ENCODE data around the gene PTPN18.

DNA sequence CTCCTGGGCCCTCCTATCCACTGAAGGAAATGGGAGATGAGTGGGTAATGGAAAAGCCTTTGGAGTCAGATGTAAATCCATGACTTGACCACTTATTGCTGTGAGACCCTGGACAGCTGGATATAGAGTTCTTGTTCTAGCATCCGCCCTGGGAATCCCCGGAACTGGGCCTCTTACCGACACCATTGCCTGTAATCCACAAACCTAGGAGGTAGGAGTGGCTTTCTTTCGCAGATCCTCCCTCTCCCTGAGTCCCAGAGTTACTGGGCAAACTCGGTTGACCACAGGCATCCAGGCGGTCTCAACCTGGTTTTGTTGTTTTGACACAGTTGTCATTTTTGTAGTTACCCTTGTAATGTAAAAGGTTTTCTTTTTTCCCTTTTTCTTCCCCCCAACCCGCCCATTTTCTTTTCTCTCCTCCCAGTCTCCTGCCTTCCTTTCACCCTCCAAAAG, 45.5 kb downstream of the PROC start:
- PRO-cap = no peak

- PRO-cap = unidirectional peak, plus-strand start at chr2:127527472
Measured at GRCh38 chr2:127527070-127527781, 937 bp upstream of the IWS1 start.

DNA sequence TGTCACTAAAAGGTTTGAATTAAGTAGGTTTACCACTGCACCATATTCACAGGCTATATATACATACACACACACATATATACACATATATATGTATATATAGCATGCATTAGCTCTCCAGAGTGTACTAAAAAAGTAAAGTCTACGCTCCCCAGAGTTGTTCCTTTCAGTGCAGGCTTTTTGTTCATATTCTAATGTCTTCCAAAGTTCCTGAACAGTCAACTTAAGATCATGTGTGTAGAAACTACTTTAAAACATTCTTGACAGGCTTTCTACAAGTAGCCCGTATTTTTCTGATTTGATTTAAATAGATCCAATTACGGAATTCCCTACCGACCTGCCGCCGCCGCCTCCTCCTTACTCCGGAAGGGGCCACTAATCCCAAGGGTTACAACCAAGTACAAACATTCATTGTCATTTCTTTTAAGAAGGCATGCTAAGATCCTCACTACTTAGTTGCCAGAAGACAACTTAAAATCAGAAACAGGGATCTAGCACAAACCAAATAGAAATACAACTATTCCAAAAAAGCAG, 915 bp downstream of the WDR33 start:
- PRO-cap = no peak

GRCh38 chr2:127901718-127902062, 15.9 kb upstream of the AMMECR1L start:
- PRO-cap = no peak

- PRO-cap = no peak
Measured at GRCh38 chr2:128196244-128196931, 105.4 kb downstream of the UGGT1 start.

DNA sequence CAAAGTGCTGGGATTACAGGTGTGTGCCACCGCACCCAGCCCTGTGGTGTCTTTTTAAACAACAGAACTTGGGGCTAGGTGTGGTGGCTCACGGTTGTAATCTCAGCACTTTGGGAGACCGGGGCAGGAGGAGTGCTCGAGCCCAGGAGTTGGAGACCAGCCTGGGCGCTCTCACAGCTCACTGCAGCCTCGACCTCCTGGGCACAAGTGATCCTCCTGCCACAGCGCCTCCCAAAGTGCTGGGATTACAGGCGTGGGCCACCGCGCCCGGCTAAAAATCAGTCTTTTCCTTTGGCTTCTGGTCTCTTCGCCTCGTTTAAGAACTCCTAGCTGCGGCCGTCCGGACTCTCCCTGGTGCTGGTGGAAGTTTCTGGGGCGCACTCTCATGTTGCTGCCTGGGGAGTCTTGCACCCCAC, 86.1 kb downstream of the HS6ST1 start:
- PRO-cap = no peak

DNA sequence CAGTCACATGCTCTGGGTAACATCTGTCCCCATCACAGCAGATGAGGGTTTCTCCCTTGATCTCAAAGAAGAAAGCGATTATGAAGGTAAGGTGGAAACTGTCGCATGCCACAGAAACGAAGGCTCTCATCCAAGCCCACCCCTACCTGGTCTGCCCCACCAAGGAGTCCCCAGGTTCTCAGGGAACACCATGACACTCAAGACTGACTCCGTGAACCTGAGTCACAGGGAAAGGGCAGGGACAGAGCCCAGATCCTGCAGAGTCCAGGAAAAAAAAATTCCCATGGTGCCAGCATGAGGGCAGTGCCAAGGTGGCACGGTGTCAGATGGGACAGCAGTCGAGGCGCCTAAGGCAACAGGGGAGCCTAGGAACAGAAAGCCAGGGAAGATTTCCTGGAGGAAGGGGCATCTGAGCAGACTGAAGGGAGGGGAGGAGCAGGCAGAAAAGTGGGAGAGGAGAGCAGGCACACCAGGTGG, 4.5 kb downstream of the HS6ST1 start:
- PRO-cap = no peak

GRCh38 chr2:128321535-128322792, 3.3 kb upstream of the HS6ST1 start:
- PRO-cap = unidirectional peak, plus-strand start at chr2:128322055; bidirectional peak, plus-strand start at chr2:128322407, minus-strand start at chr2:128322372; unidirectional peak, minus-strand start at chr2:128322638

DNA sequence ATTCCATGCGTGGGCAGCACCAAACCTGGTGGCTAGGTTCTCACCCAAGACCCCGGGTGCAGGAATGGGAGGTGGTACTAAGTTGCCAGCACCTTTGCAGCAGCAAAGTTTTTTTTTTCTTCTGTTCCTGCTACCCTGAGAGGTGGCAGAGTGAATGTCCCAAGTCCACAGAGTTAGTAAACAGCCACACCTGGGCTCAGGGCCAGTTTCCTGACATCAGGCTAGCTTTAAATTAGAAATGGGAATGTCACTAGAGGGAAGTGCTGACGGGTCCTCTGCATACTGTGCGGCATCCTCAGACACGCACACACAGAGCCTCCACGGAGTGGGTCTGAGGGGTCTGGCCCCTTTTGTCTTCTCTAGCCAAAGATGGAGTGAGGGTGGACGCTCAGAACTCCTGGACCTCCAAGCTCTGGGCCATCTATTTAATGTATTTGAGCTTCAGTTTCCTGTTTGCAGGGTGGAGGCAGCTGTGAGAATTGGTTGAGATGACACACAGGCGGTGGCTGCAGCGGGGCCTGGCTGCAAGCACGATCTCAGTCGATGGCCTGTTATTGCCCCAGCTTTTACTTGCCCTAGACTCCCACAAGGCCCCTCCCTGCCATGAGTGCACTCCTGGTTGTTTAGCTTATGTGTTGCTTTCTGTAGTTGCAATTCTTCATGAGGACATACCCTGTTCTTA, 751.3 kb upstream of the HS6ST1 start:
- PRO-cap = no peak

DNA sequence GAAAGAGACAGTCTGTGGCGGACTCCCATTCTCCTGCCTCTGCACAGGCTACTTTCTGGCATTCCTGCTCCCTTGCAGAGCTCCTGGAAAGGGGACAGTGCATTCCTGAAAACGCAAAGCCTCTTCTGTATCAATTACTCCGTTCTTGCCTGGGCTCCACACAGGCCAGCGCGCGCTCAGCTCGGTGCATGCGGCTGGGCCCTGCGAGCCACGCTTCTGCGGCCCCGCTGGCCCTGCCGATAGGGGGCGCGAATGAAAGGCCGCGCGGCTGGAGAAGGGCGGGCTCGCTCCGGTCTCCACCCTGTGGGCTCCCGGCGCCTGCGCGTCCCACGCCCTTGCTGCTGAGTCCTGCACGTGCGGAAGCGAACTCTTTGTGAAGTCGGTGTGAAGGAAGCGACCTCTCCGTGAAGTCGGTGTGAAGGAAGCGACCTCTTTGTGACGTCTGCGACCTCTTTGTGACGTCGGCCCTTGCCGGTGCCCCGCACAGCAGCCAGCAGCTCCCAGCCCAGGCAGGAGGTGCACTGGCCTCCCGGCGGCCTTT, 392.1 kb upstream of the RAB6C start:
- PRO-cap = no peak

GRCh38 chr2:130194906-130195429, 3.3 kb downstream of the TUBA3E start:
- PRO-cap = no peak

DNA sequence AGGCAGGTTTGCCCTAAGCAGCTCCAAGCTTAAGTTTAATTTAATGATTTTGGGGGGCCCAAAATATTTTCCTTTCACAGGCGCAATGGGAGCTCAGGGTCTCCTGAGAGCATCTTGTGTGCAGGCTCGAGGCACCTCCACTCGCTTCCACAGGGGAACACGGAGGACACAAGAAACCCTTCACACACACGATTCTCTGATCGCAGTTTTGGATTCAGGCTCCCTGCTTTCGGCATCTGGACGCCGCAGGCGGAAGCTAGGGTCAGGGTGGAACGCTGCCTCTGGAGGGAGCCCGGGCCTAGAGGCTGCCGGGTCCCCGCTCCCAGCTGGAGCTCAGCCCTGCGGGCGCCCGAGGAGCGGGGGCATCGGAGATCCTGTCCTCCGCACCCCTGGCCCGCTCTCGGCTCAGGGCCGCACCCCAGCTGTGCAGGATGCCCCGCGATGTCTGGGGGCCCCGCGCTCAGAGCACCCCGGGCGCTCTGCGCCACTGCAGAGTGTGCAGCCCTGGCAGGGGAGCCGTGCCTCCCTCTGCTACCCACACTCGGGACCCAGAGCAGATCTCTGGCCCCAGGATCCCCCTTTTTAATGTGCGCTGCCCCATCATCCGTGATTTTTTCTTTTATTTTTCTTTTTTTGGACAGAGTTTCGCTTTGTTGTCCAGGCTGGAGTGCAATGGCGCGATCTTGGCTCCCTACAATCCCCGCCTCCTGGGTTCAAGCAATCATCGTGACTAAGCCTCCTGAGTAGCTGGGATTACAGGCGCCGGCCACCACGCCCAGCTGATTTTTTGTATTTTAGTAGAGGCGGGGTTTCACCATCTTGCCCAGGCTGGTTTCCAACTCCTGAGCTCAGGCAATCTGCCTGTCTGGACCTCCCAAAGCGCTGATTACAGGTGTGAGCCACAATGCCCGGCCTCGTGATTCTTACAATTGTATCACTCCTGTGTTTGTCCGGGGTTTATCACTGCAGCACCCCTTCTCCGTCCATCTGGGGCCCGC, 54.8 kb upstream of the TUBA3E start:
- PRO-cap = no peak

DNA sequence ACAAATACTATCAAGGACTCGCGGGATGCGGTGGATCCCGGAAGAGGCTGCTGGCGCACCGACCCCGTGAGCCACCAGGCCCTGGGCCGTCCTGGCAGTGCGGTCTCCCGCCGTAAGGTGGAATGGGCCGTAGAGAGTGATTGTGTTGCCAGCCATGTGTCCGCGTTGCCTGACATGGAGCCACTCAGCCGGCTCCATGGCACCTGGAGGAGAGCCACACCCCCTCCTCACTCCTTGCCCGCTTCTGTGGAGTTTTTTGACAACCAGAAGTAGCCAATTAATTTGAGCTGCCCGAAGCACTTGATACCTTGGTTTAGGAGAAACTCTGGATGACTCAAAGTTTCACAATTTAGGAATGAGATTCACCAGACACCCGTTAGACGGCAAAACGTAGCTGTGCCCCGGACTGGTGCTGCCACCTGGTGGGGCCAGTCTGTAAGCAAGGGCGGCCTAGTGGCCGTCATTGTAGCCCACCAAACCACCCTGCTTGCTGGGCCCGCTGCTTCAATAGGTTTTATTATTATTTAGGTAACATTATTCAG, 9.6 kb downstream of the CCDC115 start:
- PRO-cap = no peak

DNA sequence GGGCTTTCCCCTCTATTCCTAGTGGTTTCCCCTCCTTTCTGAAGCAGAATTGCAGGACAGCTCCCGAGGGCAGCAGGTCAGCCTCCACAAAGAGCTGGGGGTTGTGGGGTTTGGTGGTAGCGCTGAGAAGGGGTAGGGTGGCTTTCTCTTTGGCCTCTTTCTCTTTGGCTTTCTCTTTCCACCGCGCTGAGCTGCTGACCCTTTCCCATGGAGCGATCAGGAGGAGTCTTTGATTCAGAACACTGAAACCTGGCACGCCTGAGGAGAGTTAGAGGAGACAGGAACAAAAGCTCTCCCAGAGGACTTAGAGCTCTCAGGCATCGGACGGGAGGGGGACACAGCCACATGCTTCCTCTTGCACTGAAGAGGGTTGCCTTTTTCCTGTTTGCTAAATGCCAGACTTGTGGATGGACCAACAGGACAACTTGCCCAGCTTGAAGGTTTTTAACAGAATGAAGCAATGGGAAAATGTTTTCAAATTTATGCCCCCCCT, 3.7 kb upstream of the PTPN18 start:
- PRO-cap = no peak

GRCh38 chr2:130355555-130356344, at the start of gene PTPN18:
TSS of gene PTPN18 (plus strand) at chr2:130356056.
- PRO-cap = bidirectional peak, plus-strand start at chr2:130356058, minus-strand start at chr2:130355936

- PRO-cap = bidirectional peak, plus-strand start at chr2:130391398, minus-strand start at chr2:130391323; unidirectional peak, minus-strand start at chr2:130391791
Measured at GRCh38 chr2:130390869-130392019, 35.4 kb downstream of the PTPN18 start.

DNA sequence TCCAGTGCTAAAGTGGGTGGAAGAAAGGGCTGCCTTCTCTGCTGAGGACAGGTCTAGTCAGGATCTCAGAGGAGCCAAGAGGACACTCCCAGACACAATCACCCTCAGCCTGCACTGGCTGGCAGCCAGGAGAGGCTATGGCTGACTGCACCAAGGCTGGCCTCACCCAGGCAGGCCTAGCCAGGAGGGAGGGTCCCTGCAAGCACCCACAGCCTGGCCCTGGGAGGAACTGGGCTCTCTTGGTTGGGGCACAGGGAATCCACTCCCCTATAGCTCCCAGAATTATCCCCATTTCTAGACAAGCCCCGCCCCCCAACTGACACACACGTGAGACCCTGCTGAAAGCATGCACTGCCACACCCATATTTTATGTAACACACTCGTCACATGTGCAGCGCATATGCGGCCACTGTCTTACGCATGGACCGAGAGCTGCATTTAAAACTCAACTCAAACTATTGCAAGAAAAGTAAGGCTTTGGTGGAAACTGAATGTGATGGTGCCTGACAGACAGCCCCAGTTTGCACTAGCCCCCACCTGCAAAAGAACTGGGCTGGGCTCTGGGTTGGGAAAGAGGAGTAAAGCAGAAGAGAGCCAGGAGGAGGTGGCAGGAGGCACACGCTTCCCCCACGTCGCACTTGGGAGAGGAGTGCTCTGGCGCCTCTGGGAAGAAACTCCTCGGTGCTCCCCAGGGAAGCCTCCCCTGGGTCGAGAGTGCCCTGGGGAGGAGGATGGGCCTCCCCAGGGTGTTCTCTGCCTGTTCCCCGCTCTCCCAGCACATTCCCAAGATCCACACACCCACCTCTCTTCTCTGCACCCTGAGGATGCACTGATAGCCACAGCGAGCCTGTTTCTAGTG, 28.9 kb upstream of the ARHGEF4 start:
- PRO-cap = no peak

- PRO-cap = no peak
Measured at GRCh38 chr2:130898379-130899184, 61.9 kb downstream of the ARHGEF4 start.

- PRO-cap = no peak
Measured at GRCh38 chr2:131050645-131051141, 42.6 kb downstream of the FAM168B start.

GRCh38 chr2:131063773-131064343, 29.4 kb downstream of the FAM168B start:
- PRO-cap = no peak